Vein endothelial cell (primary cell): ENCODE measurements around a stretch of chr9.

- CAGE, long polyA plus RNA: no peak
Measured at GRCh38 chr9:35162424-35162865, 636 bp downstream of the UNC13B start.

GRCh38 chr9:35175118-35175678 is 13.4 kb downstream of the UNC13B start:
- CAGE, long polyA plus RNA: no peak

DNA sequence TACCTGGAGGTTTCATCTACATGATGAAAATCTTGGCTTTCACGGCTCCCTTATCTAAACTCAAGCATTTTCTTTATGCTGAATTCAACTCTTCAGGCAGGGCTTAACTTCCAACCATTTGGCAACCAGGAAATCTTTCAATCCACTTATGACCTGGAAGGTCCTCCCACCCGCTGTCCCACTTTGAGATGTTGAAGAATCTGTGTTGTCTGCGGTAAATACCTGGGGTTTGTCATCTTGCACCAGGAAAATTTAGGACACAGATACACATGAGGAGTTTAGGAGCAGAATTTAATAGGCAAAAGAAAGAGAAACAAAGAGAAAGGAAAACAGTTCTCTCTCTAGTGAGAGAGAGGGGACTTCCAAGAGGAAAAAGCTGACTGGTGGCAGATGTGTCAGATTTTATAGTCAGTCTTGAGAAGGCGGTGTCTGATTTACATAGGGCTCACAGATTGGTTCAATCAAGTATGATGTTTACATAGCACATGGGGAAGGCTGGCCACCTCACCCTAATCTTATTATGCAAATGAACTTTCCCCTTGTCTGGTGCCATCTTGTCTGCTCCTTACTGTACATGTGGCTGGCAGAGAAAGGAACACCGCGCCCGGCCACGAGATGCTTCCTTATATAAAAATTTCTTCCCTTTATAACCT is 24.6 kb downstream of the UNC13B start:
- CAGE, long polyA plus RNA: no peak

- CAGE, long polyA plus RNA: no peak
Measured at GRCh38 chr9:35208737-35209160, 46.9 kb downstream of the UNC13B start.

GRCh38 chr9:35376012-35376390 is 113.9 kb upstream of the RUSC2 start:
- CAGE, long polyA plus RNA: no peak

- CAGE, long polyA plus RNA: no peak
Measured at GRCh38 chr9:35490428-35490862, 534 bp downstream of the RUSC2 start.

GRCh38 chr9:35660433-35661688 is 2.8 kb downstream of the CCDC107 start:
- CAGE, long polyA plus RNA: no peak

GRCh38 chr9:35663084-35663474 is 1.9 kb downstream of the ARHGEF39 start:
- CAGE, long polyA plus RNA: no peak

GRCh38 chr9:35730105-35731232 is 1.5 kb downstream of the TLN1 start:
- CAGE, long polyA plus RNA: no peak

- CAGE, long polyA plus RNA: no peak
Measured at GRCh38 chr9:35737977-35738966, 5.8 kb downstream of the CREB3 start.

GRCh38 chr9:35915642-35916499 is 6.6 kb downstream of the SPAAR start:
- CAGE, long polyA plus RNA: no peak

DNA sequence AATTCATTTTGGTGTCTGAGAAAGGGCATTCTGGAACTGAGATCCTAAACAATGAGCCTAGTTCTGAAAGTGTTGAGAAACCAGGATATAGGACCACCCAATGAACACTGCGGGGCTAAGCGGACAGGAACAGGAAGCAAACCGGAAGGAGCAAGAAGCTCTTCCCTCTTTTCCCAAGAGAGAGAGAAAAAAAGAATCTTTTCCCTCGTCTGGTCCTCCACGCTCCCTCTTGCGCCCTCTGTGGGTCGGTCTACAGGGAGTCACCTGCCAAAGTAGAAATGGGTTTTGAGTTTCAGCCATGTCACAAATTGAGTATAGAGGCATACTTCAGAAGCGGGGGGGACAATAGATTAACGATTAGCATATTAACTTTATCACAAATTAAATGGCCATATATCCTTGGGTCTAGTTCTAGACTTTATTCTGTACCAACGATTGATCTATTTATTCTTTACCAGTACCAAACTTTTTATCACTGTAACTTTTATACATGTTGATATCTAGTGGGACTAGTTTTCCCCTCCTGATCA is 12.2 kb downstream of the OR2S2 start:
- CAGE, long polyA plus RNA: no peak

- CAGE, long polyA plus RNA: no peak
Measured at GRCh38 chr9:36142541-36143614, 6.3 kb downstream of the GLIPR2 start.

GRCh38 chr9:36162483-36162868 is 6.7 kb upstream of the CCIN start:
- CAGE, long polyA plus RNA: no peak

DNA sequence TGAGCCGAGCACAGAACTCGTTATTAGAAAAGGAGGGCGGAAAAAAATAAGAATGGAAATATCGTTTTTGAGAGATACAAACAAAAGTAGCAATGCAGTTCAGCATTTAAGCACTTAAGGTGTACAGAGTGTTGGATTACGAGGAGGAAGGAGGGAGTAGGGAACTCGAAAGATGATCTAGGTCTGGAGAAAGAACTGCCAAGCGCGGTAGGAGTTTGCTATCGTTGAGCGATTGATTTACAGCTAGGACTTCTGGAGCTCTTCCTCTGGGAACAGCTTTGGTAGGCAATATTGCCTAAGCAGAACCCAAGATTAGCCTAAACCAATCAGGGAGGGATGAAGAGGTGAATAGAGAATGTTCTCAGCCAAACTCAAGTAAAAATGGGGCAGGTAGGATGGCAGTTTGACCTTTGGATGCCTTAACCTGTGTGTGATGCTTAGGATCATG is 945 bp downstream of the CLTA start:
- CAGE, long polyA plus RNA: no peak

DNA sequence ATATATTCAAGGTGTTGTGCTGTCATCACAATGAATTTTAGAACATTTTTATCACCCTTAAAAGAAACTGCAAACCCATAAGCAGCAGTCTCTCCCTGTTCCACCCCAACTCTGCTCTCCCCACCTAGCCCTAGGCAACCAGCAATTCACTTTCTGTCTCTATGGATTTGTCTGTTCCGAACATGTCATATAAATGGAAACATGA is 49.9 kb upstream of the GNE start:
- CAGE, long polyA plus RNA: no peak

DNA sequence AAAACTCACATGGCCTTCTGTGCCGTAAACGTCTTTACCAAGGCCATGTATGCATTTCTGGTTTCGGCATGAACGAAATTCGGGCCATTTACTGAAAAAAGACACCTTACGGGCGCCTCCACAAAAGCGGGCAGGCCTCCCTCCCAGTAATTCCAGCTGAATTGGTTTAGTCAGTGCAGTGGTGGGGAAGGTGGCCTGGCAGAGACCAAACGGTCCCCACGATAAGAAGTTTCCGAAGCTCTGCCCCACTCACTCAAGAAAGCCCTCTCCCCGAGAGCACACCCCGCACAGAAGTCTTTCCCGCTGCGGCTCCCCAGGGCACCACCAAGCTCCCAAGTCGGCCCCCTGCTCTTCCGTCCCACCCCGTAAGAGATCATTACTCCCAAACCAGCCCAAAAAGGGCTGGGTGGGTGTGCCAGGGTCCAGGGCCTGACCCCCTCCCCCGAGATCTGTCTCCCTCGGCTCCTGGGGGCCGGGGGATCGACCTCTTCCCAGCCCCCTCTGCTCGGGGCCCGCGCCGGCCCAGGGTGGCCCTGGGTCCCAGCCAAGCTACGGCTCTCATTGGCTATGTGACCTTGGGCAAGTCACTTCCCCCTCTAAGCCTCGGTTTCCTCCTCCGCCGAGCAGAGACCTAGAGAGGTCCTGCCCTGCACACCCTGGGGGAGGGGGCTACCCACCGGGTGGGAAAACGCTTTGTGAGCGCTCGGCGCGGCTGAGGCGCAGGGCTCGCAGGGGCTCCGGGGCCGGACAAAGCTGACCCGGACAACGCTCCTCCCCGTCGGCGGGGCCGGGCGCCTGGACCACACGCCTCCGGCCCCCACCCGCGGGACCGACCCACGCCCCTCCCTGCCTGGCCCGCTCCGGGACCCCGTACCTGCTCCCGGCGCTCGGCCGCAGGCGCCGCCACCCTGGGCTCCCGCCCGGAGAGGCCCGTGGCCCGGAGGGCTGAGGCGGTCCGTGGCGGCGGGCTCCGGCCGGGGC is 86.0 kb upstream of the MELK start:
- CAGE, long polyA plus RNA: no peak

GRCh38 chr9:37029206-37029564 is 4.9 kb downstream of the PAX5 start:
- CAGE, long polyA plus RNA: no peak

- CAGE, long polyA plus RNA: no peak
Measured at GRCh38 chr9:37034929-37035995, 1.2 kb upstream of the PAX5 start.

GRCh38 chr9:37145643-37146813 is 25.7 kb downstream of the ZCCHC7 start:
- CAGE, long polyA plus RNA: no peak